Natural killer cell (primary cell): ENCODE measurements around the gene SFRP4.

DNA sequence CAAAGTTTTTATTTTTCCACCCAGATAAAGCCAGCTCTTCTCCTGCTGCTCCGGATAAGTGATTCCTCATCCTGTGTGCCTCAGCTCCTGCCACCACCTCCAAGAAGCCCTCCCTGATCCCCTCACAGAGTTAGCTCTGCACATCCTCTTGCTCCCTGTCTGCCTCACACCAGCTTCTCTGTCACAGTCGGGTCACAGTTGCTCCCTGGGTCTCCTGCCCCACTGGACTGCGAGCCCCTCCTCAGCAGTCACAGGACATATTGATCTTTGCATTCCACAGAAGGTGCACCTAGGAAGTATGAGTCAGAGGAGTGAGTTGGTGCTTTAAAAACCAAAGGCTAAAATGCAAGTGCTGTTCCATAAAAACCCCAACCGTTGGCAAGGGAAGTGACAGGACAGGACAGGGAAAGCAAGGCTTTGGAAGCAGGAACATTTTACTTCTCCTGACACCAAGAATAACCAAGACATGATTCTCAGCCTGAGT, 36.6 kb upstream of the EEPD1 start:
- PRO-cap: no peak

- PRO-cap: no peak
These were observed 24.5 kb upstream of the EEPD1 start for GRCh38 chr7:36128495-36129023.

DNA sequence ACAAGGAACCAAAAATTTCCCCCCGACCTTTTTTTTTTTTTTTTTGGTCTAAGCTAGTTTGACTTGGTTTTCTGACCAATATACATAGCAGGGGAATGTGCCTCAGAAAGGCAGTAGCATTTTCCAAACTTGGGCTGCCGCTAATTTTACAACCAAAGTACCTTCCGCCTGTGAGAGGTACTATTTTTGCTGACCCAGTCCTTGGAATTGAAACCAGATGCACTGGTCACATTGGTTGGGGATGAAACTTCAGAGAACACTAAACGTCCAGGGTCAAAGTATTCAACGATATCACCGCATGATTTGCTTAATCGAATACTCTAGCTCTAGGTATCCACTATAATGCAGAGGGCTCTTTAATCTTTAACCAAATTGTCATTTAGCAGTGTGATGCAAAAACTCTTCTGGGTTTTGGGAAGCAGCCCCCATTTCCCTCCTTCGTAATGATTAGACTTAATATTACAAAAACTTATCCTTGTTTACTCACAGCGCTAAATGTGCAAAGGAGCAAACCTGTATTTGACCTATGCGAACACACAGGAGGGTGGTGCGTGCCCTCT, 1.1 kb upstream of the EEPD1 start:
- PRO-cap: no peak

- PRO-cap: no peak
These were observed 38.4 kb downstream of the EEPD1 start for GRCh38 chr7:36191233-36192035.

DNA sequence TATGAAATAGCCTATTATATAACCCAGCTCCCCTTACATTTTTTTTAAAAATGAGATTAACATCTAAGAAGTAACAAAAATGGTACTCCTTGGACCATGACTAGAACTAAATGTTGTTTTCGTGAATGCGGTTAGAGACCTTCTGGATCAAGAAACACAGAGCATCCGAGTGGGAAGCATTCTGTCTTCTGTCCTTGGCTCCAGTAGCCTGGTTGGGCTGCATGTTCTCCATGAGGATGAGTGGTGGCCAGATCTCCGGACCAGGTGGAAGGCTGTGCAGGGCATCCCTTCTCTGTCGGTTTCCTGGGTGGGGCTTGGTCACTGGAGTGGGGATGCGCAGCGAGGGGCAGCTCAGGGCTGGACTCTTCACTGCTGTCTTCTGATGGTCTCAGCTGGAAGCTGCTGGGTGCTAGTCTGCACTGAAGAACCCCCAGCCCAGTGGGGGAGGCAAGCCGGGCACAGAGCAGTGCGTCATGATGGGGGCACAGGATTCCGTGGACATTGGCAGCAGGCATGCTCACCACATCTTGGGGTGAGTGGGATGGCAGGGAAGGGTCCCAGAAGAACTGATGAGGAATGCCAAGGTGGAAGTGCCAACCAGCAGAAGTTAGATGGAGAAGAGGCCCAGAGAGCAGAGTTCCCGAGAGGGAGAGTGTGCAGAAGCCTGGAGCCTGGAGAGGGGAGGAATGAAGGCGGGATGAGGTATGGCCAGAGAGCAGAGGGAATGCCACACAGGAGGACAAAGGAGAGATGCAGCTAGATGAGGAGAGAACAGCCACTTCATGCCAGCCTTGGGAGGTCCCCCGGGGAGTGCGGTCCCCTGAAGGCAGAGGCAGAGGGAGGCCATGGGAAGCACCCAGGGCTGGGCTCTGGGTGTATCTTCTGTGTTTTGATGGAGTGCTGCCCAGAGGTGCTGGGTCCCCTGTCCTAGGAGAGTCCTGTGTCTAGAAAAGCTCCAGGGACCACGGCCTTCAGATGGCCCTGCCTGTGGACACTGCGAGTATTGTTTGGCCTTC, 39.9 kb downstream of the EEPD1 start:
- PRO-cap: no peak

DNA sequence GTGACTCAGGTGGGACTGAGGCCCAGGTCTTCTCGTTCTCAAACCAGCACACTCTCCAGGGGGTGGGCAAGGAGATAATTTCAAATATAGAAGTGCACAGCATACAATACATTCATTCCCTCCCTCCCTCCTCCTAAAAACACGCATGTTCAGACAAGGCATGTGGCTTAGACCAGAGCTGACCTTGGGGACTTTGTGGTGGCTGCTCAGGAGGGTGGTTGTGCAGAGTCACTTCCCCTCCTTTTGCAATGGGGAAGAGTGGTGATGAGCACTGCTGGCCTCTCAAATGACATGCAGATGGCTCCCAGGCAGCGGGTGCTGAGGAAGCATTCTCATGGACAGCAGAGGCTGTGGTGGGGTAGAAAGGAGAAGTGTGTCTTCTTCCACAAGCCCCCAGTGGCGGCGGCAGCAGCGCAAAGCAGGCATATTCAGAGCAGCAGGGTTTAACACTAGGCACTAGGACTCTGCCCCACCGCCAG, 83.4 kb downstream of the MATCAP2 start:
- PRO-cap: no peak

DNA sequence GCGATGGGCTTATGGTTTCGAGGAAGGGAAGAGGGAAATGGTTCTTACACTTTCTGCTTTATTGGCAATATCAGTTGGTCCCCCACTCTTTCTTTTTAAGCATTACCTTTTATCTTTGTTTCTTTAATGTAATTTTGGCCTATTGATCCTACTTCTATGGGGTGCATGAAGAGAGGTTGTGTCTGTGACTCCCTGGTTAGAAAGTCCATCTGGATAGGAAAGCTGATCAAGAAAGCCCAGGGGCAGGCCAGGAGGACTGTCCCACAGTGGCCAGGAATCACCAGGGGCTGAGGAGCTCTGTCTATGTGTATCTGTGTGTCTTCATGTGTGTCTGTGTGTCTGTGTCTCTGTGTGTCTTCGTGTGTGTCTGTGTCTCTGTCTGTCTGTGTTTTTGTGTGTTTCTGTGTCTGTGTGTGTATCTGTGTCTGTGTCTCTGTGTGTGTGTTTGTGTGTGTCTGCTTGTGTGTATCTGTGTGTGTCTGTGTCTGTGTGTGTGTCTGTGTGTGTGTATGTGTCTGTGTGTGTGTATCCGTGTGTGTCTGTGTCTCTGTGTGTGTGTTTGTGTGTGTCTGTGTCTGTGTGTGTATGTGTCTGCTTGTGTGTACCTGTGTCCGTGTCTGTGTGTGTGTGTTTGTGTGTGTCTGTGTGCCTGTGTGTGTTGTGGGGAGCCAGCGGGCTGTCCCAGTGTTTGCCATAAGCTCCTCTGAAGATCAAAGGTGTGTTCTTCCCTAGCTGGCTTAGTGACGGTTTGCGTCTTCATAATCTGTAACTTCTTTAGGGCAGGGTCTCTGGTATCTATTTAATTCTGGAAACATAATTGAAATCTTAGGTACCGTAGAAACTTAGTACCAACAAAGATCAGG, 145.1 kb downstream of the ANLN start:
- PRO-cap: no peak

GRCh38 chr7:36659000-36659681, 65.2 kb downstream of the AOAH start:
- PRO-cap: no peak

- PRO-cap: unidirectional peak, plus-strand start at chr7:36686725
These were observed 37.8 kb downstream of the AOAH start for GRCh38 chr7:36686485-36686886.

- PRO-cap: no peak
These were observed 28.0 kb upstream of the AOAH start for GRCh38 chr7:36752288-36752650.

DNA sequence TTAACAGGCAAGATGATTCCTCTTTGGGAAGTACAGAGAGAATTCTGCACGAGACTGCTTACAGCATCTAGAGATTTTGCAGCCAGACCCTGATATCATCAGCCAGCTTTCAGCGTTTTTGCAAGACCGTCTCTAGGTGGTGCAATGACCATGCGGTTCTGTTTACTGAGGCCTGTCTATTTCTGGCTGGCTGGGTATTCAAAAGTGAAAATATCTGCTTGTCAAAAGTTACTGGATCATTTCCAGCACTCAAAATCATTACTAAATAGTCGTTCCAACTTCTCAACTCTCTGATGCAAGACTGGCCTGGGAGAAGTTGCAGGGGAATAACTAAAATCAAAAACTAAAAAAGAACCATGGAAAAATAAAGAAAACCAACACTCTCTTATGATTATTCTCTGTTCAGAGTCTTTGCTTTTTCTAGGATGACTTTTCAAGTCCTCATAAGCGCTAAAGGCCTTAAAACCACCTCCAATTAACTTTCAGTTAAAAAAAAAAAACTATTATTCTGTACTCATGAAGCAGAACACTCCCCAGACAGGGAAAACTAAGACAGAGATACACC, 240.1 kb downstream of the ELMO1 start:
- PRO-cap: no peak

DNA sequence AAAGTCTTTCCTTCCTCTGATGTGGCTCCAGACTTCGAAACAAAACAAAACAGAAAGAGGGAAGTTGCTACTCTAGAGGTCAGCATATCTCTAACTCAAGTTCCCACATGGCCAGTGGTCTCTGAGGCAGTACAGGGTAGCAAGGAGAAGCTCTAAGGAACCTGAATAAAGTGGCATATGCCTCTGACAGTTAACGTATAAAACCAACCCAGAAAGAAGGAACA, 56.6 kb downstream of the ELMO1 start:
- PRO-cap: no peak

DNA sequence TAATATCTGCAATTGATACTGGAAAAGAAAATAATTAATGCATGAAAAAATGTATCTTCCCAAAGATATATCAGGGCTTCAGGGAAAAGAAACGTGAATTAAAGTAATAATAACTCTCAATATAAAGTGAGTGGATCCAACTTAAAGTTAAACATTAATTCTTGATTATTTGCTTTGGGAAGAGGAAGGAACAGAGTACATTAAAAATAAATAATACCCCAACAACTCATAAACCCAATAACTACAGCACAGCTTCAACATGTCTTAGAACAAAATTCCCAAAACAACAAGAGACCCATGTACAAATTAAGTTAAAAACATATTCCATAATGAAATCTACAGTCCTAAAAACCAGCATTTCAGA, 33.0 kb downstream of the ELMO1 start:
- PRO-cap: no peak

DNA sequence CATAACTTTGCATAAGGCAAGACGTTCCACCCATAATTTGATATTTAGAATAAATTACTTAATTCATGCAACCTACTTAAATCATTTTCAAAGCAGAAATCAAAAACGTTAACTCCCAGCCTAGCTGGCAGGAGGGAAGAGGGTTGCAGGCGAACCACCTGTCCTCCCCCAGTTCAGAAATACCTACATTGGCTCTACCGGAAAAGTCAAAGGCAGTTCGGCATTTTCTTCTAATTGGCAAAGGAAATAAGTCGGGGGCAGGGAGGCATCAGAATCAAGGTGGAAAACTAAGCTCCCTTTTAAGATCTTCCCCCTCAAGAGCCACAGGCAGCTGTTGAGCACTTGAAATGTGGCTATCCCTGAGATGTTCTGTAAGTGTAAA, 876 bp upstream of the ELMO1 start:
- PRO-cap: no peak

GRCh38 chr7:37549376-37549655, 100.7 kb upstream of the ELMO1 start:
- PRO-cap: no peak

- PRO-cap: no peak
These were observed 9.1 kb upstream of the GPR141 start for GRCh38 chr7:37674377-37675008.

- PRO-cap: no peak
These were observed 612 bp downstream of the SFRP4 start for GRCh38 chr7:37915804-37916606.

DNA sequence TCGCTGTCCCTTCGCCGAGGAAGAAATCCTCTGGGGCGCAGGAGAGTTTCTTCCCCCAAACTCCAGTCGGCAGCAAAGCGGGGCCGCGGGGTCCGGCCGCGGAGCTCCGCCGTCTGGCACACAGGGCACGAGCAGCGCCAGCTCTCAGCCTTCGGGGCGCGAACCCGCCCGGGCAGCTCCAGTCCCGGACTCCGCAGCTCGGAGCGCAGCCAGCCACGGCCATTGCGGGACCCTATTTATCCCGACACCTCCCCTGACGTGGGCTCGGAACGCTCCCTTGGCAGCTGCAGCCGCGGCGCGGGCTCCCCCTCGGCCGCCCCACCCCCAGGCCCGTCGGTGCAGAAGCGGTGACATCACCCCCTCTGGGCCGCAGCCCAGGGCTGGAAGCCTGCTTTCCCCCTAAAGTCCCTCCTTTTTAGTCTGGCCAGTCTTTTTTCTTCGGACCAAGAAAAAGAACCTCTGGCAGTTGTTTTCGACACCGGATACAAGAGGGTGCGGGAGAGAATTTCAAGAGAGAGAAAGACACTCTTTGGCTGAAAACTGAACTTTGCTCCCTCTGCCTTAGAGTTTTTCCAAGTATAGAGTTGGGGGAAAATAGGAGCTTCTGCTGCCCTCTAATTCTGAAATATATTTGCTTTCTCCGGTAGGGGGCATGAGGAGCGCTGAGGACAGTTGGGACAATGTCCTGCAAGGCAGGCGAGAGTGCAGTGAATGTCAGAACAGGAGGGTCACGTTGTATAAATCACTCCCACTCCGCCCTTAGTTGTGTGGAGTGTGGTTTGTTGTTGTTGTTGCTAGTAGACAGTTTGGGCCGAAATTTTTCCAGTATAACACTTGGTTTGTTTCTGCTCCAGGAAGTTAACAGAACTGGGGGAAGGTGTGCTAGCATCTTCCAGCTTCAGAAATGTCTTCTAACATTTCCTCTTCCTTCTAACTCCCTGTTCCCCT, at the start of gene SFRP4:
Gene SFRP4, minus strand, starts transcription at position 211 of the 948 bp plus-strand sequence.
- PRO-cap: no peak

DNA sequence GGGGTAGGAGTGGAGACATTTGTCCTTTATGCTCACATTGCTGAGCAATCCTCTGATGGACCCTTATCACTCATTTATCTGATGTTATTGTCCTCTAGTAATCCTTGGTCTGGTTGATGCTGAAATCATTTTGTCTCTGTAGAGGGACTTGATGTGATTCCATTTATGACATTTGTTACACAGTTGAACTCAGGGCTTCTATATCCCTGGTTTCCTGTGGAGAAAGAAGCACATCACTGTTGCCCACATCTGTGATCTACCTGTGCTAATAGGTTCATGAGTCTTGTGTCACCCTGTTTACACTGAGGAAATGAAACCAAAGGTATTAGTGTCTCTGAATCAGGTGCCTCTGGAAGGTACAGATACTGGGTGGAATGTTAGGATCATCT, 54.3 kb downstream of the STARD3NL start:
- PRO-cap: no peak

DNA sequence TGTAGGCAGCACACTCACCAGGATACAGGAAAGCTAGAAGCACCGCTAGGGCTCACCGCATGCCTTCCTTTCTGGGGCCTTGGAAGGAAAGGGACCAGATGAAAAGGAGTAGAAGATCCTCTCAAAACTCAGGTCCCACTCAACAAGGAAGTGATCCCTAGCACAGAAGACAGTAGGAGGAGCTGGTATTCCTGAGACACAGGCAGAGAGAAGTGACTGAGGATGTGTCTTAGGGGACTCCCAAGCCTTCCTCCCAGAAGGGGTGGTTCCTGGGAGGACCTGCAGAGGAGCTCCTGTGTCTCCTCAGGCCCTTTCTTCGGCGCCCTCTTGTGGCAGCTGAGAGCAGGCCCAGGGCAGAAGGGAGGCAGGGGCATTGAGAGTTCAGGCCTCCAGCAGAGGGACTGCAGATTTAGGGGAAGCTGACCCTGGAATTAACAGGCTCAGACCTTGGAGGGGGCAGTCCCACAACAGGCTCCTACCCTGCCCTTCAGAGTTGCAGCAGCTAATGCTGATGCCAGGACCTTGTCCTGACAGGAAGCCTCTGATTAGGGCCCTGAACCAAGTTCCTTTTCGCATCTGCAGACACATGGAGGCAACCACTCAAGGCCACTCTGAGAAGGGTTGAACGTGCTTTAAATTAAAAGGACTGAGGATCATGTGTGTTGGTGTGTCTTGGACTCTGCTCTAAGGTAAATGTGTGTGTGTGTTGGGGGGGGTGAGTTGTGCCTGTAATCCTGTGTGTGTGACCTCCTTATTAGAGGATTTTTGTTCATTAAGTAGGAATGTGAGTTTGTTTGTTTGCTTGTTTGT, 167.6 kb downstream of the STARD3NL start:
- PRO-cap: no peak